Measurements from ENCODE around the gene LRP10.

- PRO-cap, 7 experiments = peak in 5 of 7 experiments; most common plus-strand start chr14:22871779 (in 1); most common minus-strand start chr14:22872059 (in 2)
Measured at GRCh38 chr14:22871737-22872233, at the start of gene LRP10. Gene LRP10, plus strand, starts transcription at chr14:22871740.

GRCh38 chr14:22872874-22873275 lies 1.3 kb downstream of the LRP10 start:
- PRO-cap, 7 experiments = no peak in any of the 7 experiments

- PRO-cap, 7 experiments = no peak in any of the 7 experiments
Measured at GRCh38 chr14:22885051-22885556, 2.1 kb downstream of the REM2 start.

GRCh38 chr14:22887807-22888364 lies 4.9 kb downstream of the REM2 start:
- PRO-cap, 7 experiments = peak in 1 of 7 experiments; most common plus-strand start chr14:22888276 (in 1); most common minus-strand start chr14:22888190 (in 1)

DNA sequence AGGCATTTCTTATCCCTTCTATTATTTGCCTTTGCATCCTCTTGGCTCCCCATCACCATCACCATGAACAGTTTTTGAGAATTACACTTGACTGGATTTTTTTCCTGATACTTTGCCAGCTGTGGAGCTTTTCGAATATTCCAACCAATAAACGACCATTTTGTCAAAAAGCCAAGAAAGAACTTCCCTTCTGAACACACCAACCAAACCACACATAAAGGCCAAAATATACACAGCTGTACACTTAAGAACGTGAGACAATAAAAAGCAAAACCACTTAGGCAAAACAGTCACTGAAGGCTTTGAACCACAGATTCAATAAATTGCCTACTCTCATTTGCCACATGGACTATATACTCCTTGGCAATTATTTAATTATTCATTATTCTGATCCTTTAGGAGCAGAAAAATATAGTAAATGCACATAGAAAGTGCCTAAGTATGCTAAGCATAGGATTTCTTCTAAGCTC lies 1.1 kb downstream of the C14orf93 start:
- PRO-cap, 7 experiments = no peak in any of the 7 experiments

DNA sequence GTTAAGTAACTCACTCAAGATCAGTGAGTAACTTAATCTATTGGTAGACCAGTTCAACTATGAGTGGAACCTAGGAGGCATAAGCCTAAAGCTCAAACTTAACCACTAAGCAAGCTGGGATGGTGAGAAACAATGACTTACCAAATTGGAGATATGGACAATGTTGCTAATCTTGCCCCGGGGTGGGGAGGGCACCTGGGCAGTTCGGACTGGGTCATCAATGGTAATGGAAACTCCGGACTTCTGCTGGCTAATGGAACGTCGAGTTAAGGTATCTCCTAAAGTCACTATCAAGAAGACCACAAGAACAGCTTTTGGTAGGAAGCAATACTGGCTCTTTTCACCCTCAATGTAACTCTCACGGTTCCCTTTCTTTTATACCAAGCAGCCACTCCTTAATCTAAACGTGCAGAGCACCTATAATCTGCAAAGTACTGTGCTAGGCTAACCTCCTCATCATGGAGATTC lies 5.5 kb upstream of the CDH24 start:
- PRO-cap, 7 experiments = no peak in any of the 7 experiments

DNA sequence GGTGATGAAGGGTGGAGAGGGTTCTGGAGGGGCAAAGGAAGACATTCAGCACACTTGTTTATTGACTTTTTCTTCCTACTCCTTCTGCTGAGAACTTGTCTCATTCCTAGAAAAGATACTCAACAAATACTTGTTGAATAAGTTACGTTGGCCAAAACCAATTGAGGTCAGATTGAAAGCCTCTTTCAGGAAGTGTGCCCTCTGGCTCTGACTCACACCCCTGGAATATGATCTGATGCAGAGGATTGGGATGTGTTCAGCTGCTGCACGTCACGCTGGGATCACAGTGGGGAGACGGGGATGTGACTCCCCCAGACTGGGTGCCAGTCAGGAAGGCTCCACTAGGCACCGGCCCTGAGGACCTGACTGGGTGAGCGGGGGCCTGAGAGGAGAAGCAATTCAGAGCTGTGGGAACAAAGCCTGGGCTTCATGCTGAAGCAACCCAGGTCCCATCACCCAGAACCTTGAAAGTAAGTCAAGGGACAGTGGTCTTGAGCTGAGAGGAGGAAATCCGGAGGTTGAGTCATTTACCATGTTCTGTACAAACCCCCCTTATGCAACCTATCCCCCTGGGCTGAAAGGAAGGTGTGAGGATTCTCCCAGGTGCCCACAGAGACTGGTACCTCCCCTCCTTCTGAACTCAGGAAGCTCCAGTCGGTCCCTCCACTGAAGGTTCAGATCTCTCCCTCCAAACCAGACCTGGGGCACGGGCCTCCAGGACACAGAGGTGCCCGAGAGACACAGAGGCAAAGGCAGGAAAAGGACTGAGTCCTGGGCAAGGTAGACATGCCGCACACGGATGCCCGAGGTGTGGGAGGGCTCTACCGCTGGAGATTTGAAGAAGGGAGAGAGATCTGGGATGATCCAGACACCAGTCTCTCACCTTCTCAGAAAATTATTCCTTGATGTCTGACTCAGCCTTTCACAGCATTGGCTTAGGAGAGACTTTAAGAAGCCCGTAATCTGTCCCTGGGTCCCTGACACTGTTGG lies 3.8 kb downstream of the CEBPE start:
- PRO-cap, 7 experiments = no peak in any of the 7 experiments

GRCh38 chr14:23126330-23127306 lies 7.6 kb upstream of the CEBPE start:
- PRO-cap, 7 experiments = no peak in any of the 7 experiments

DNA sequence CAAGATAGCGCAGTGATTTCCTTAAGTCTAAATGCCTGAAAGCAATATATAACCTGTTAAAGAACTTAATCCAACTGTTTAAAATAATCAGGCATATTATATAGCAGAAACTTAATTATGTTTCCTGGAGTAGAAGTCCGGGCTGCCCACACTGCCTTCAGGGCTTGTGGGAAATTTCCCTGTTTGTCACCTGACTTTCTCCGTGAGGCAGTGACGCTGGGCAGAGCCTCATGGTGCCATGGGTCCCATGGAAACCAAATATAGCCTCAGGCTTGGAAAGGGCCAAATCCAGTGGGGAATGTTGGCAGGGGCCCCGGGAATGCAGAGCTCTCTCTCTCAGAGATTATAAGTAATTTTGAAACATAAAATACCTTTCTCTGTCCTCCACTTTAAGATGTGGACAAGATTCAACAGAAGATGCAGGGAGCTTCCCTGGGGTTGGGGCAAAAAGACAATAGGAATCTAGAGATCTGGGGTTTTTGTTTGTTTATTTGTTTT lies 23.0 kb upstream of the CEBPE start:
- PRO-cap, 7 experiments = no peak in any of the 7 experiments

- PRO-cap, 7 experiments = peak in 1 of 7 experiments; most common plus-strand start chr14:23322730 (in 1)
Measured at GRCh38 chr14:23322610-23322828, 1.3 kb downstream of the PABPN1 start.

GRCh38 chr14:23325692-23326132 lies 4.5 kb downstream of the PABPN1 start:
- PRO-cap, 7 experiments = no peak in any of the 7 experiments

DNA sequence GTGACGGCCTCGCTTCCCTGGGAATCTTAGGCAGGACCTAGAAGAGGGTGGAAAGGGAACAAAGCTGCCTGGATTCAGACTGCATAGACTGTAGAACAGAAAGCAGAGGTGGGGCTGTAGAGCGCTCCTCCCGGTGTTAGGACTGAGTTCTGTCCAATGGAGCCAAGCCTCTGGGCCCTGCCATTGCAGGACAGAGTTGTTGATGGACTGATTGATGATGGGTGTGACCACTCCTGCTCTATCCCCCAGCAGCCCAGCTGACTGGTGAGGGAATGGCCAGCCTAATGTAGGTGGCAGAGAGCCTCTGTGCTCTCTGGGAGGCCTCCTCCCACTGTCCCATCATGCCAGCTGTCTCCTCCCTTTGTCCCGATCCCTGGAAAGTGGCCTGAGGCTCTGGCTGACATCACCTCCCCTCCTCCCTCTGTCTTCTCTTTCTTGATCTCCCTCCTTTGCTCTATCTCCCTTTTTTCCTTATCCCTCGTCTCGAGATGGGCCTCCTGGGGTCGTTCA lies 837 bp downstream of the EFS start:
- PRO-cap, 7 experiments = no peak in any of the 7 experiments

DNA sequence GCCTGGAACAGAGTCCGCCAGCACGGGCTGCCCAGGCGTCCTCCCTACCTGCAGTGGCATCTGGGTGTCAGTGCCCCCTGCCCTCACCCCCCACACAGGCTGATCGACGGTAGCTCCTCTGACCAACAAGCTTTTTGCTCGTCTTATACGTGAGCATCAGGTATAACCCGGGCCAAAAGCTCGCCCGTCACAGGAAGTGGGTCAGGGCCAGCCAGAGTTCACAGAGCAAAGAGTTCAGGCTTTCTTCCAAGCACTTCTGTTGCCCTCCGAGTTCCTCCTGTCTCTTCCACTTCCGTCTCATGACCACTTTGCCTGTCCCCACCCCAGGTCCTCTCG lies 11.6 kb downstream of the CMTM5 start:
- PRO-cap, 7 experiments = no peak in any of the 7 experiments

- PRO-cap, 7 experiments = no peak in any of the 7 experiments
Measured at GRCh38 chr14:23409300-23409891, 1.3 kb upstream of the MYH6 start.

- PRO-cap, 7 experiments = no peak in any of the 7 experiments
Measured at GRCh38 chr14:23411175-23411797, 3.2 kb upstream of the MYH6 start.

DNA sequence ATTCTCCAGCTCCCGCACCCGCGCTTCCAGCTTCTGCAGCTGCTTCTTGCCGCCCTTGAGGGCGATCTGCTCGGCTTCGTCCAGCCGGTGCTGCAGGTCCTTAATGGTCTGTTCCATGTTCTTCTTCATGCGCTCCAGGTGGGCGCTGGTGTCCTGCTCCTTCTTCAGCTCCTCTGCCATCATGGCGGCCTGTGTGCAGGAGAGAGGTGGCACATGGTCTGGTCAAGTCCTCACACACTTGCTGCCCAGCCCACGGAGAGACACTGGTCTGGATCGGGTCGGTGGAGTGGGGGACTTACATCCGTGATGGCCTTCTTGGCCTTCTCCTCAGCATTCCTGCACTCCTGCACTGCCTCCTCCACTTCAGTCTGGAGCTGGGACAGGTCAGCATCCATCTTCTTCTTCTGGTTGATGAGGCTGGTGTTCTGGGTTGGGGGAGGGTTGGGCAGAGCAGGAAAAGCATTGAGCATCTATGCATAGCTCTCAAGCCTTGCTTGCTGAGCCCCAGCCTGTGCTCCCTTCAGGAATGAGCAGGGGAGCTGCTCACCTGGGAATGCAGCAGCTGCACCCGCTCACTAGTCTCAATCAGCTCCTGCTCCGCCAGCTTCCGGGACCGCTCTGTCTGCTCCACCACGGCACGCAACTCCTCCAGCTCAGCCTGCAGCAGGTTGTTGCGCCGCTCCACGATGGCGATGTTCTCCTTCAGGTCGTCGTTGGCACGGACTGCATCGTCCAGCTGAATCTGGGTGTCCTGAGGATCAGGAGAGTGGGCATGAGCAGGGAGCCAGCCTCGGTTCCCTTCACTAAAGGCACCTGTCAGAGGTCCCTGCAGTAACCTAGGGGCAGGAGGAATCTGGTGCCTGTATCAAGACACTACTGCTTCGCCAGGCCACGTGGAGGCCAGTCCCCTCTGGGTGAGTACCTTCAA lies 7.3 kb upstream of the MYH6 start:
- PRO-cap, 7 experiments = no peak in any of the 7 experiments

DNA sequence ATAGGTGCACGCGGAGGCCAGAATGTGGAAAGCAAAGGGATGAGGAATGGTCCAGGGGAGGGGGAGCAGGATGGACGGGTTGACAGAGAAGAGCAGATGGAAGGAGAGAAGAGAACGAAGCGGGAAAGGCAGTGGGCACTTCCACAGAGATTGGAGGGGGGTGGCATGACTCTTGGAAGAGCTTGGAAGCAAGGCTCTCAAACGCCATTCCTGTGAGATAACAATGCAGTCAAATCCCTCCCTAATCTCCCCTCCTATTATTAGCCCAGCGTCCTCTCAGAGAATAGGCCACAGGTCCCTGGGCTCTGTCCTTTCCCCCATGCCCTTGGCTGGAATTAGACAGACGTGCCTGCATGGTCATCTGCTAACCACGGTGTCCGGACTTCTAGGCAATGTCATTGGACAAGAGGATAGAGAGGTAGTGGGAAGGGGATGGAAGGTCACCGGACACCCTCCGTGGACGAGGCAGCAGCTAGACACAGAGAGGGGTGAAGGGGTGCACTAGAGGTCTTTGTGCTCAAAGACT lies 7.9 kb upstream of the MYH7 start:
- PRO-cap, 7 experiments = no peak in any of the 7 experiments

DNA sequence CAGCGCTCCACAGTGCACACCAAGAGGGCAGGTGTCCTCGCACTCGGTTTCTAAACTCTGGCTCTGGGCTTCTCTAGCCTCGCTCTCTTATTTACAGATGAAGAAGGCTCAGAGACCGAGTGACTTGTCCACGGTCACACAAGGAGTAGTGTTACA lies 620 bp upstream of the NGDN start:
- PRO-cap, 7 experiments = no peak in any of the 7 experiments

- PRO-cap, 7 experiments = no peak in any of the 7 experiments
Measured at GRCh38 chr14:23512779-23513380, 38.7 kb downstream of the ZFHX2 start.

- PRO-cap, 7 experiments = no peak in any of the 7 experiments
Measured at GRCh38 chr14:23641904-23642319, 5.7 kb downstream of the DHRS2 start.

Data from T-cell (primary cell).